ENCODE results near the genes PRAMEF12, HNRNPCL1, PRAMEF8, PRAMEF14 and KAZN.

DNA sequence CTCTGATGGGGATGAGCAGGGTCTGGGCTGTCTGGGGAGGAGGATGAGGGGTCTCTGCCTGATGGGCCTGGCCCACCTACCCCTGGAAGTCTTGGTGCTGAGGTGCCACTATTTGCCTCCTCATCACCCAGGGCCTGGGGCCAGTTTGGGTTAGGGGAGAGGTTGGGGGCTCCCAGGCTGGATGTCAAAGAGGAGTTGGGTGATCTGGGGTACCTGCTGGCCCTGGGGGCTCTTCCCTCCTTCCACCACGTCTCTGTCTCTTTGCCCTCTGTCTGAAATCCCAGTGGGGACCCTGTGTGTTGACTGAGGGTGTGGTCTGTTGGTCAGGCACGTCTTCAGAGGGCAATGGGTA, 3.0 kb downstream of the TNFRSF1B start:
- PRO-cap, 3 experiments = no peak in any of the 3 experiments
- RAMPAGE, long total RNA, 4 experiments = no peak in any of the 4 experiments
- RRBS = no CpG with 5 or more reads among the region's 2 CpGs

- PRO-cap, 3 experiments = peak in 2 of 3 experiments; most common plus-strand start chr1:12173935 (in 1); most common minus-strand start chr1:12173781 (in 1)
- RAMPAGE, long total RNA, 4 experiments = no peak in any of the 4 experiments
- RRBS = no CpG with 5 or more reads among the region's 14 CpGs
These were observed 6.8 kb downstream of the TNFRSF1B start for GRCh38 chr1:12173380-12174190.

GRCh38 chr1:12181294-12181763, 14.5 kb downstream of the TNFRSF1B start:
- PRO-cap, 3 experiments = no peak in any of the 3 experiments
- RAMPAGE, long total RNA, 4 experiments = no peak in any of the 4 experiments
- RRBS = 56% methylated on average over 4 of the region's 9 CpGs

- PRO-cap, 3 experiments = no peak in any of the 3 experiments
- RAMPAGE, long total RNA, 4 experiments = no peak in any of the 4 experiments
- RRBS = no CpG with 5 or more reads among the region's 12 CpGs
These were observed 21.1 kb downstream of the TNFRSF1B start for GRCh38 chr1:12187621-12188573.

GRCh38 chr1:12339673-12340118, 109.9 kb downstream of the VPS13D start:
- PRO-cap, 3 experiments = no peak in any of the 3 experiments
- RAMPAGE, long total RNA, 4 experiments = no peak in any of the 4 experiments
- RRBS = no CpG with 5 or more reads among the region's 3 CpGs

DNA sequence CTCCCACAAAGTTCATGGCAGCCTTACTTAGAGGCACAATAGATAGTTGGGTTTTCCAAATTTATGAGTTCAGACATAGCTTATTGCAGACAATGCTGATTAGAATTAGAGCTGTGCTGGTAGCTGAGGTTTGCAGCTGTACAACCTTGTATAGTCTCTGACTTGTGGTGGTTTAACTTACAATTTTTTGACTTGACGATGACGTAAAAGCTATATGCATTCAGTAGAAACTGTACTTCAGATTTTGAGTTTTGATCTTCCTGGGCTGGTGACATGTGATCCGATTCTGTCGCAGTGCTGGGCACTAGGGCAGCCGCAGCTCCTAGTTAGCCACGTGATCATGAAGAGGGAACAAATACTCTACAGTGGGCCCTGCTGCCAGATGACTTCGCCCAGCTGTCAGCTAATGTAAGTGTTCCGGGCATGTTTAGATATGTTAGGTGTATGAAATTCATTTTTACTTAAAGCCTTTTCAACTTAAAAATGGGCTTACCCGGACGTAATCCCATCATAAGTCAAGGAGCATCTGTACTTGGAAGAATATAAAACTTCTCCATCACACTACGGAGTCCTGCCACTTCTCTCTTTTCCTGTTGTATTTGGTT, 167.6 kb downstream of the DHRS3 start:
- PRO-cap, 3 experiments = peak in 1 of 3 experiments; most common plus-strand start position 381 of the sequence (in 1); most common minus-strand start position 159 of the sequence (in 1)
- RAMPAGE, long total RNA, 4 experiments = no peak in any of the 4 experiments
- RRBS = 71% methylated on average over 1 of the region's 11 CpGs

GRCh38 chr1:12508620-12509273, 109.3 kb downstream of the DHRS3 start:
- PRO-cap, 3 experiments = no peak in any of the 3 experiments
- RAMPAGE, long total RNA, 4 experiments = no peak in any of the 4 experiments
- RRBS = no CpG with 5 or more reads among the region's 21 CpGs

GRCh38 chr1:12573116-12573361, 45.0 kb downstream of the DHRS3 start:
- PRO-cap, 3 experiments = no peak in any of the 3 experiments
- RAMPAGE, long total RNA, 4 experiments = no peak in any of the 4 experiments
- RRBS = no CpG with 5 or more reads among the region's 3 CpGs

- PRO-cap, 3 experiments = no peak in any of the 3 experiments
- RAMPAGE, long total RNA, 4 experiments = no peak in any of the 4 experiments
- RRBS = no CpG with 5 or more reads among the region's 17 CpGs
These were observed 9.0 kb upstream of the AADACL4 start for GRCh38 chr1:12634784-12635328.

DNA sequence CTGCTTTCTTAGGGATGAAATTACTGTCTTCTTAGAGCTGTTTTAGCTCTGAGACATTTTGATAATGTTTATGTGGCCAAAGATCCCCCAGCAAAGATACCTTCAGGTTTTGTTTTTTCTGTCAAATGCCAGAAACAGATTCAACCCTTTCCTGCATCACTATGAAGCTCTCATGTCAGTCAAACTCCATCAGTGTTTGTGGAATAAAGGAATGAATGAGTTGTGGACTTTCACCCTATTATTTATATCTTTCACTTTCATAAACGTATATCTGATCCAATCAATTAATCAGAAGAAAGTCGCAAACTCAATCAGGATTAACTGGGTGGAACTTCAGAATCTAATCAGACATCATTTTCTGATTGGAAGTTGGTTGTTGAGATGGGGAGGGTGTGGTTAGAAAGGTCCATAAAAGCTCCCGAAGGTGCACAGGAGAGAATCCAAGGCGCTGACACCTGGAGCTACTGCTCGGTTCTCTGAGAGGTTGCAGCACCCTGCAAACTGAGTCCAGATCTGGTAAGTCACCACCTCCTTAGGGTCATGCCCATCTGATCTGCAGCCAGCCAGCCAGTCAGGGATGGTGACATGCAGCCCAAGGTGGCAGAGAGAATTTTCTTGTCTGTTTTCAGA, at the start of gene PRAMEF12:
Gene PRAMEF12 (plus strand): TSS at position 438 of the 630 bp plus-strand sequence.
- PRO-cap, 3 experiments = no peak in any of the 3 experiments
- RAMPAGE, long total RNA, 4 experiments = no peak in any of the 4 experiments
- RRBS = no CpG with 5 or more reads among the region's 5 CpGs

DNA sequence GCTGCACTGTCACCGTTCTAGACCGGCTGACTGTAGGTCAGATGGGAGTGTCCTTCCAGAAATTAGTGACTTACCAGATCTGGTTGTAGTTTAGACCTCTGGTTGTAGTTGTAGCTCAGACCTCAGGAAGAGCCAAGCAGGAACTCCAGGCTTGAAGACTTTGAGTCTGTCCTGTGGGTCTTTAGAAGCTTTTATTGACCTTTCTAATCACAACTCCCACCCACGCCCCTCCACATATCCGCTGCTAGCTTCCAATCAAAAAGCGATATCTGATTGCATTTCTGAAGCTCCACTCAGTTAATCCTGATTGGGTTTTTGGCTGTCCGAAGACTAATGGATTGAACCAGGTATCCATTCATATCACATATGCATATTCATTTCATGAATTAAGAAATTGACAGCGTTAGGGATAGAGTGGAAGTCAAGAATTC, at the start of gene HNRNPCL1:
Gene HNRNPCL1 (minus strand): TSS at position 114 of the 431 bp plus-strand sequence.
- PRO-cap, 3 experiments = no peak in any of the 3 experiments
- RAMPAGE, long total RNA, 4 experiments = no peak in any of the 4 experiments
- RRBS = no CpG with 5 or more reads among the region's 7 CpGs

DNA sequence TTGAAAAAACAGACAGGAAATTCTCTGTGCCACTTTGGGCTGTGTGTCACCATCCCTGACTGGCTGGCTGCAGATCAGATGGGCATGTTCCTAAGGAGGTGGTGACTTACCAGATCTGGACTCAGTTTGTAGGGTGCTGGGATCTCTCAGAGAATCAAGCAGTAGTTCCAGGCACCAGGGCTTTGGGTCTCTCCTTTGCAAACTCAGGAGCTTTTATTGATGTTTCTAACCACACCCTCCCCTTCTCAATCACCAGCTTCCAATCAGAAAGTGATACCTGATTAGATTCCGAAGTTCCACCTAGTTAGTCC, at the start of gene PRAMEF8:
Gene PRAMEF8 (minus strand): TSS at position 151 of the 311 bp plus-strand sequence.
- PRO-cap, 3 experiments = no peak in any of the 3 experiments
- RAMPAGE, long total RNA, 4 experiments = no peak in any of the 4 experiments
- RRBS = no CpG with 5 or more reads among the region's 1 CpG

- PRO-cap, 3 experiments = no peak in any of the 3 experiments
- RAMPAGE, long total RNA, 4 experiments = no peak in any of the 4 experiments
- RRBS = no CpG with 5 or more reads among the region's 7 CpGs
These were observed at the start of gene PRAMEF14 for GRCh38 chr1:13346849-13347372. TSS of gene PRAMEF14 (minus strand) at chr1:13347134.

DNA sequence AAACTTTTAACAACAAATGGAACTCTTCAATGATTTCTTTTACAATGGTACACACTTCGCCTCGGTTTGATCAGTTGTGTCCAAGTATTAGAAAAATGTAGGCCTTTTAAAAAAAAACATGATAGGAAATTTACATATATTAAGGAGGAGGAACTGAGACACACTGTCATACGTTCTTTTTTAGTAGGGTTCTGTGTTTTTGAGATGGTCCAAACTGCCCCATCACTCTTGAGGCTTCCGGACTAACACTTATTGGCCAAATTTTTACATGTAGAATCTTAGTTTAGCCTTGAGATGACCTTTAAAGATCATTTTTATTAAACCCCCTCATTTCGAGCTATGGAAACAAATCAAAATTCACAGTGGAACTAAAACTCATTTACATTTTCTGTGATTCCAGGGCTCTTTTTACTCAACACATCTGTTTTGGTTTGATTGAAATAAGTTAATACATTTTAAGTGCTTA, 1.4 kb downstream of the PRDM2 start:
- PRO-cap, 3 experiments = peak in 1 of 3 experiments; most common plus-strand start position 183 of the sequence (in 1); most common minus-strand start position 81 of the sequence (in 1)
- RAMPAGE, long total RNA, 4 experiments = no peak in any of the 4 experiments
- RRBS = no CpG with 5 or more reads among the region's 5 CpGs

GRCh38 chr1:13702262-13702659, 2.3 kb downstream of the PRDM2 start:
- PRO-cap, 3 experiments = no peak in any of the 3 experiments
- RAMPAGE, long total RNA, 4 experiments = no peak in any of the 4 experiments
- RRBS = no CpG with 5 or more reads among the region's 6 CpGs

DNA sequence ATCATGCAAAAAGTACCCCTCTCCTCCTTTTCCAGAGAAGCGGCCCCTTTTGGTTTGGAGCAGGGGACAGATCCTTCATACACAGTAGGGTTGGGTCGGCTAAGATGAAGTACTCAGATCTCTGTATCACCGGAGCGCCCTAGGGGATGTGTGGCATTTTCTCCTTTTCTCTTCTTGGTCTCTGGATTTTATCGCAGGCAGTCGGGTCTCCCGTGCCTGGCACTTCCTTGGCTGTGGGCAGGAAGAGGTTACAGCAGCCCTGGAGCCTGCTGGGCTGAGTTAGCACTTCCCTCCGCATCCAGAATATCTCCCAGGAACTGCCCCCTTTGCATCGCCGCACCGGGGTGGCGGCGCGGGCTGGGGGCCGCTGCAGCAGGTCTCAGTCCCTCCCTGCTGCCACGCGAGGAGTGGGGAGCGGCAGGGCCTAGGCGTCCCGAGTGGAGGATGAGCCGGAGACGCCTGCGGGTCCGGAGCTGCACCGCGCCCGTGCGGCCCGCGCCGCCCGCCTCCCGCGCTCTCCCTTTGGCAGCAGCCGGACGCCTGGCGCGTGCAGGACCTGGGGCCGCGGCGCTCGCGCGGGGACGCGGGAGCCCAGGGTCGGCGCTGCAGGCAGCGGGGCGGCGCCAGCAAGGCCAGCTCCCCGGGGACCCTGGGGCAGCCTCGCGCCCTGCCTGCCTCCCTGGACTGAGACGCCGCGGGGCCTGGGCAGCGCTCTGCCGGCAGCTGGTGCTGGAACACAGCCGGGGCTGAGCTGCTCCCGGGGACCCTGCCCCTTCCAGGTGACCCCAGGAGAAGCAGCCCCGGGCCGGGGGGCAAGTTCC, 192.7 kb downstream of the PRDM2 start:
- PRO-cap, 3 experiments = no peak in any of the 3 experiments
- RAMPAGE, long total RNA, 4 experiments = start-site peak on the plus strand in 2 of 4 experiments, centred at positions 678 to 690 of the sequence, 13 to 19 reads per replicate
- RRBS = 2% methylated on average over 38 of the region's 63 CpGs

DNA sequence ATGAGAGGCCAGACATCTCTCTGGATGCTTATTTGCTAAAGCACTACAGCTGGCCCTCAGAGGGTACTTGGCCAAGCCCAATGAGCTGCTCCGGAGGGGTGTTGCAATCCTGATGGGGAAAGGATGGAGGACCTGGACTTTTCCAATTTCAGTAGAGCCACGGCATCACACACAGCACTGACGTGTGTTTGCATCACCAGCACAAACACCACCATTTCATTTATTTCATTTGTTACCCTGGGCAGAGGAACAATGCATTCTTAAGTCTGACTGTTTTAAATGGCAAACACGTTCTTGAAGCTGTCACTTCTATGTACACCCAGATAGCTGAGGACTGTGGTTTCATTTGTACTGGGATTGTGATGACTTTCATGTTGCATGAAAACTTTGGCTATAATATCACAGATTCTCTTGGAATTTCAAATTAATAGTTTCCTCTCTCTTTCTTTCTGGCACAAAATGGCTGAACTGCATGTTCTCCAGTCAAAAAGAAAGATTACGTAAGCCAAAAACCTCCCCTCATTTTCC, 359.8 kb upstream of the KAZN start:
- PRO-cap, 3 experiments = no peak in any of the 3 experiments
- RAMPAGE, long total RNA, 4 experiments = no peak in any of the 4 experiments
- RRBS = 72% methylated on average over 1 of the region's 5 CpGs

- PRO-cap, 3 experiments = peak in 1 of 3 experiments; most common plus-strand start chr1:14598836 (in 1); most common minus-strand start chr1:14598730 (in 1)
- RAMPAGE, long total RNA, 4 experiments = no peak in any of the 4 experiments
- RRBS = 2% methylated on average over 56 of the region's 120 CpGs
These were observed at the start of gene KAZN for GRCh38 chr1:14598568-14599917. TSS of gene KAZN (plus strand) at chr1:14598685.

GRCh38 chr1:14826042-14826786, 227.7 kb downstream of the KAZN start:
- PRO-cap, 3 experiments = no peak in any of the 3 experiments
- RAMPAGE, long total RNA, 4 experiments = no peak in any of the 4 experiments
- RRBS = no CpG with 5 or more reads among the region's 18 CpGs

- PRO-cap, 3 experiments = peak in 1 of 3 experiments; most common plus-strand start chr1:14930408 (in 1); most common minus-strand start chr1:14930536 (in 1)
- RAMPAGE, long total RNA, 4 experiments = no peak in any of the 4 experiments
- RRBS = 88% methylated on average over 3 of the region's 21 CpGs
These were observed 223.1 kb upstream of the TMEM51 start for GRCh38 chr1:14930187-14931118.